ENCODE measurements around a stretch of chr14.

- PRO-cap, result no peak
These were observed 63.0 kb upstream of the TRAF3 start for GRCh38 chr14:102714150-102714750.

GRCh38 chr14:102768246-102768641 is 9.0 kb upstream of the TRAF3 start:
- PRO-cap, result no peak

DNA sequence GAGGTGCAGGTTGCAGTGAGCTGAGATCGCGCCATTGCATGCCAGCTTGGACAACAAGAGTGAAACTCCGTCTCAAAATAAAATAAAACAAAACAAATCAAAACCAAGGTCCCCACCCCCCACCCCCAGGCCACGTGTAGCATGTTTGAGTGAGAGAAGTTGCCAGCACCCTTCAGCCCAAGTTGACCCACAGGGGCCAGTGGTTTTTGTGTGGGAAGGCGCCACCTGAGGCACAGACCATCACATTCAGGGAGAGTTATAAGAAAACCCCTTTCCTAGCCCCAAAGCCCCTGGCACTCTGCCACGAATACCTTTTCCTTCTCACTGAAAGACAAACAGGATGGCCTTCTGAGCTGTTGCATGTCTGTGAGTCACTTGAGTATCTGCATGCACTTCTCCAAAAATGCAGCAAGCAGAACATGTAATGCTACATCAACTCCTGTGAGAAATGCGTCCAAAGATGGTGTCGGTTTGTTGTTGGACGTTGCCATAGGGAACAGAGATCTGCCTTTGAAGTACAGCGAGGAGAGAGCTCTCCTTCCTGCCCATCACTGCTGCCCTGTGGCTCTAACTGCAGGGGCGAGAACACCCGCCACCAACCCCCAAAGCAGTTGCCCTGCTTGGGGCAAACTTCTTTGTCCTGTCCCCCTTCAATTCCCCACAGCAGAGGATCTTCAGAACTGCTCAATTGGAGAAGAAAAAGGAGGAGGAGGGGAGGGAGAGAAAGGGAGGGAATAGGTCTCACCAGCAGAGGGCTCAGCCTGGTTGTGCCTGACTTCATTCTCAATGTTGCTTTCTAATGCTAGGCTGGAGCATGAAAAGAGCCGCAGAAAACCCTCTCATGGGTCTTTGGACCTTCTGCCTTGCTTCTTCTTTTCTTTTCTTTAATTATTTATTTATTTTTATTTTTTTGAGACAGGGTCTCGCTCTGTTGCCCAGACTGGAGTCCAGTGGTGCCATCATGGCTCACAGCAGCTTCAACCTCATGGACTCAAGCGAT is 2.6 kb upstream of the TRAF3 start:
- PRO-cap, result no peak

- PRO-cap, result no peak
These were observed 396 bp upstream of the TRAF3 start for GRCh38 chr14:102776879-102777227.

DNA sequence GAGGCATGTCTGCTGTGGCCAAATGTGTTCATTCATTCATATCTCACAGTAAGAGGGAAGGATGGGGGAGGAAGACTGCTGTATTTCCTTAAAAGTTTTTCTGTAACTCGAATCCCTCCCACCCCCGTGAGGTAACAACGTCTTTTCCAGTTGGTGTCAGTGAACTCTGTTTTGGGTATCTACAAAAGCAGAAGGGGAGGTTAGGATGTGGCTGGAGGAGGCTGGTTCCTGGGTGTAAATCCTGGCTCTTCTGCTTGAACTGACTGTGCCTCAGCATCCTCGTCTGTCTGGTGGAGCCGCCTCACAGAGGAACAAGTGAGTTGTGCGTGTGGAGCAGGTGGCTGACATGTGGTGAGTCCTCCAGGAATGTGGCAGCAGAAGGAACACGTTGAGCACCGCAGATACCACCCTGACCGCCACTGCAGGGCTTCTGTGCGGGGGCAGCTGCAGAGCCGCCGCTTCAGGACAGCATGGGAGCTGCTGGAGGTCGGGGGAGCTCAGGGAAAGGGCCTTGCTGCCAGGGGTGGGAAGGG is 48.8 kb downstream of the TRAF3 start:
- PRO-cap, result no peak

- PRO-cap, result no peak
These were observed 17.0 kb upstream of the AMN start for GRCh38 chr14:102905327-102906014.

DNA sequence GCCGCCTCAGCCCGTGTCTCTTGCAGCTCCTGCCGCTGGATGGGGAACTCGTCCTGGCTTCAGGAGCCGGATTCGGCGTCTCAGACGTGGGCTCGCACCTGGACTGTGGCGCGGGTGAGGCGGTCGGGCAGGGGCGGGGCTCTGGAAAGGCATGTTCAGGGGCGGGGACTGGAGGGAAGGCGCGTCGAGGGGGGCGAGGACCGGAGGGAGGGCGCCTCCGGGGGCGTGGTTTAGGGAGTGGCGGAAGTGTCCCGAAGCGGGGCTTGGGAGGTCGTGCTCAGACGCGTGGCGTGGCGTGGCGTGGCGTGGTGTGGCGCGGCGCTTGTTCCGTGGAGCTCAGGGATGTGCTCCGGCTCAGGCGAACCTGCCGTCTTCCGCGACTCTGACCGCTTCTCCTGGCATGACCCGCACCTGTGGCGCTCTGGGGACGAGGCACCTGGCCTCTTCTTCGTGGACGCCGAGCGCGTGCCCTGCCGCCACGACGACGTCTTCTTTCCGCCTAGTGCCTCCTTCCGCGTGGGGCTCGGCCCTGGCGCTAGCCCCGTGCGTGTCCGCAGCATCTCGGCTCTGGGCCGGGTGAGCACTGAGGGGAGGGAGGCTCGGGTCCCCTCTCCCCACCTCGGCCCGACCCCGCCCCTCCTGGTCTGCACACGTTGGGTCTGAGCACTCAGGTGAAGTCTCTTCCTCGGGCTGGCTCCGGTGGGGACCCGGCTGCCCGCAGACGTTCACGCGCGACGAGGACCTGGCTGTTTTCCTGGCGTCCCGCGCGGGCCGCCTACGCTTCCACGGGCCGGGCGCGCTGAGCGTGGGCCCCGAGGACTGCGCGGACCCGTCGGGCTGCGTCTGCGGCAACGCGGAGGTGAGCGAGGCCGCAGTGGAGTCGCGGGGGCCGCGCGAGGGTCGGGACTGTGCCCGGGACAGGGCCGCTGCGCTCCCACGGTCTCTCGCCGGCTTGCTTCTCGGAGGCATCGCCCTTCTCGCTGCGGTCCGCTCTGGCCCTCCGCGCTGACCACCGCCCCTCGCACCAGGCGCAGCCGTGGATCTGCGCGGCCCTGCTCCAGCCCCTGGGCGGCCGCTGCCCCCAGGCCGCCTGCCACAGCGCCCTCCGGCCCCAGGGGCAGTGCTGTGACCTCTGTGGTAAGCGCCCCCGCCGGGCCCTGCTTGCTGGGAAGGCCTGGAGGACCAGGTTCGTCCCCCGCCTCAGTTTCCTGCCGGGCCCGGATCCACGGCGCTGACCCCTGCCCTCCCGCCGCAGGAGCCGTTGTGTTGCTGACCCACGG is 6.4 kb downstream of the AMN start:
- PRO-cap, result bidirectional peak, plus-strand start at position 280 of the sequence, minus-strand start at position 107 of the sequence; unidirectional peak, plus-strand start at position 724 of the sequence; unidirectional peak, plus-strand start at position 866 of the sequence

GRCh38 chr14:102933285-102934075 is 11.0 kb downstream of the AMN start:
- PRO-cap, result no peak

DNA sequence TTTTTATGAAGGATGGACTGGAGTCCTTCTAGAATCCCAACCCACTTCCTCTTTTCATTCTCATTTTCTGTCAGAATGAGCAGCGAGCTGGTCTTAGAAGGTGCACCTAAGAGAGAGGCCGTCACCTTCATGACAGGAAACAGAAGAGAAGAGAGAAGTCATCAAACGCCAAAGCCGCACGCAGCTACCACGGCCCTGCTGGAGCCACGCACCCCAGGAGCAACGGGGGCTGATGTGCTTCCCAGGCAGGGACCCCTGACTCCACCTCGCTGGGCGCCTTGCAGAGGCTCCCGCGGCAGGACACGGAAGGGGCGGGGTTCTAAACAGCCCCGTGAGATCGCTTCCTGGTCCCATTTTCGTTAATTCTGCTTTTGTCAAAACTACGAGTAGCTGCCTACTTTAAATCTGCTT is 24.1 kb downstream of the AMN start:
- PRO-cap, result no peak

DNA sequence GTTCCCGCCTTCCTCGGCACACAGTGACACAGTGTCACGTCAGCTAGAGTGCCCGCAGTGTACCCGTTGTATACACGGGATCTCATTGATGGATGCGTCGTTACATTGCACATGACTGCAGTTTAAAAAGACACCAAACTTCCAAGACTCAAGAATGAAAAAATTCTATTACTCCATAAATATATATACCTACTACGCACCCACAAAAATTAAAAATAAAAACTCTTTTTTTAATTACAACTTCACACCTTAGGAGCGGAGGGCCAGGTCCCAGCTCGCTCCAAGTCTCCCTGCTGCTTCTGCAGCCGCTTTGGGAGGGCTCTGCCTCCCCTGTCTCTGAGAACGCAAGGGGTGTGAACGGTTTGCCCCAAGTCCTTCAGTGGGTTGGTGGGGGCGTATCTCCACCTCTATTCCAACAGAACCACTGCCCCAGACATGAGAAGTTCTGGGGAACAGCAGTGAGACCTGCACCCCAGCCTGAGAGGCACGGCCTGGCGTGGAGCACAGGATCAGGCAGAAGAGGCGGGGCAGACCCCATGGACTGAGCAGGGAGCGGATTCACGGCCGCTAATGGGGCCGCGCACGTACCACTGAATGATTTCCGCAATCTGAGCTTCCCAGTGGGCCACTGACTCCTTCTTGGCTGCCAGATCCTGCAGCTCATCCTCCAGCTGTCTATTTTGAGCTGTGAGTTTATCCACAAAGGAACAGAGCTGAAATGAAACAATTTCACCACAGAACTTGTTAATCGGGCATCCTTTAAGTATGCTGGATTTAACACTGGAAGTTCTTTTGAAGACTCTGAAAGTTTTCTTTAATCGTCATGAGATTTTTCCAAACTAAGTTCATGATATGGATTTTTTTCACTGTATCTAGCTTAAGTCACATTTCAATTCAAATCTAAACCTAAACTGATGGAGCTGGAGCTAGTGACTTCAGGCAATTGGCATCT is 44.3 kb downstream of the AMN start:
- PRO-cap, result no peak

DNA sequence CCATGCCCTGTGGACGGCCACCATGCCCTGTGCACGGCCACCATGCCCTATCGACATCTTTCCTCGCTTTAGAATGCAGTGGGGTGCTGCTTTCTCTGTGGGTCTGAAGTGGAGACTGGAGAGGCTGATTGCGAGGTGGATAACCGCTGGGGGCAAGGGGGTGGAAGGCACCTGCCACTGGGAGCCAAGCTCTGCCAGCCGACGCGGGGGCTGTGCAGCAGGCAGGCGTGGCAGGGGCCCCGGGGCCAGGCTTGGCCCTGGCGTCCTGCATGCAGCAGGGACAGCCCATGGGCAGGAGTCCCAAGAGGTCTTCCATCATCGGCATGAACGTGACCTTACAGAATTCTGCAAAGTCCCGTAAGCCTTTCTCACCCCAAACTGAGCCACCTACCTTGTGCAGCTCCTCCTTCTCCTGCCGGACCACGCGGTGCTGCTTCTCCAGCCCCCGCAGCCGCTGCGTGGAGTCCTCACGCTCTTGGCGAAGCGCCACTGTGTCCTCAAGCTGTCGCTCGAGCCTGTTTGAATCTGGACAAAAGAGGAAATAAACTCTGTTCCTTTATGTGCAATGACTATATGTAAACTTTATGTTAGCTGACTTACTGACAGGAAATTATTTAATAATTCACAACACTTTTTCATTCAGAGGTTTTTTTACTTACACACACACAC is 51.3 kb downstream of the AMN start:
- PRO-cap, result no peak

DNA sequence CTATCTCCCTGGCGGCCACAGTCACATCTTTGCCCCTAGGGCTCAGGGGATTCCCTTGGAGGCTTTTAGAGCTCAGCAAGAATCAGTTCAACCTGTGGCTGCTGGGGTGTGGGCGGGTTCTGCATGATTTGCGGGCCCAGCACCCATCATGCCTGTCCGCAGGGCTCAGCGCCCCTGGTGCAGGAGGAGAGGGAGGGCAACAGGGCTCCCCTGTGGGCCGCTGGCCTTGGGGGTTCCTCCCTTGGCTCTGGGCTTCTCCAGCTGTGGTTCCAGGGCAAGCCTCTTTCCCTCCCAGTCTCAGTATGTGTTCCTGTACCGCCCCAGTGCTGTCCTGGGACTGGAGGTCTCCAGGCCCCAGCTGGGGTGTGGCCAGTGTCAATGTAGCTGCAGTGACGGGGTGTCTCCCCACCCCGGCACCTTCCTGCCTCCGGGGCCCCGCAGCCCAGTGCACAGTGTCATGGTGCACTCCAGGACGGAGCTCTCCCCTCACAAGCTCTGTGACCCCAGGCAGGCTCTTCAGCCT is 10.0 kb upstream of the LBHD2 start:
- PRO-cap, result no peak

GRCh38 chr14:103074806-103075431 is 9.1 kb upstream of the LBHD2 start:
- PRO-cap, result bidirectional peak, plus-strand start at chr14:103075212, minus-strand start at chr14:103075020

DNA sequence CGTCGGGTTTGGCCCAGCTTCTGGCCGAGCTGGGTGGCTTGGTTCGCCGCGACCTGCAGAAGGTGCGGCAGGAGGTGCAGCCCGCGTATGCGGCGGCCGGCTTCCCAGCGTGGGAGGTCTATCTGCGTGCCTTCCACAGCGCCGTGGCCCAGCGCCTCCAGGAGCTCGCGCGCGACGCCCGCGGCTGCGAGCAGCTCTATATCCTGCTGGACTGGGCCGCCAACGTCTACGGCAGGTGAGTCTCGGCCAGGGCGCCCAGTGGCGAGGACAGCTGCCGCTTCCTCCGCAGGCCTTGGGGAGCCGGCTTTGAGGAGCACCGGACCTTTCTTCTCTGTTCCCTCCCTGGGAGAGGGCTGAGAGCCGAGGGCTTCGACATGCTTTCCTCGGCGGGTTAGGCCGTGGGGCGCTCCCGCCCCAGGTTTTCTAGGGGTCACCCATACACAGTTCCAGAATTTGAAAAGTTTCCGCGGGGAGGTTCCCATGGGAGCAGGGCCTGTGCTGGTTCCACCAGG is 8.1 kb downstream of the EXOC3L4 start:
- PRO-cap, result unidirectional peak, minus-strand start at position 228 of the sequence

- PRO-cap, result no peak
These were observed 12.8 kb downstream of the EXOC3L4 start for GRCh38 chr14:103107229-103107897.

GRCh38 chr14:103121080-103121526 is 2.2 kb upstream of the TNFAIP2 start:
- PRO-cap, result no peak

GRCh38 chr14:103194396-103194595 is 71.0 kb downstream of the TNFAIP2 start:
- PRO-cap, result no peak

GRCh38 chr14:103208688-103209978 is 85.9 kb downstream of the TNFAIP2 start:
- PRO-cap, result no peak

DNA sequence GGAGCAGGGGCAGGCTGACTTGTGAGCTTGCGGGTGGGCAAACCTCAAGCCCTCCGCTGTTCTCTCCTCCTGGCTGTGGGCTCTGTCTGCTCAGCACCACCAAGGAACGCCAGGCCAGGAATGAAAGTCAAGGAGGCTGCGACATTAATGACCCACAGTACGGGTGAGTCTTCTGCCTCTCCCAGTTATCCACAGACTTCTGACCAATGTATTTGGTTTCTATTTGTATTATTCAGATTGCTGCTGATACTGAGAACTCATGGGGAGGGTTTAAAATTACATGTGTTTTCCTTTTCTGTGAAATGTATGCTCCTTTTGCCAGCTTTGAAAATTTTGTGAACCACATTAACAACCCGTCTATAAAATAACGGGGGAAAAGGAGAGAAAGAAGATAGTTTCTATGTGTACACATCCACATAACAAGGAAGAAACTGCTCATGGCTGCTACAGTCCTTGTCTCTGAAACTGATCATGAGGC is 86.8 kb downstream of the TNFAIP2 start:
- PRO-cap, result no peak

- PRO-cap, result no peak
These were observed 90.1 kb upstream of the EIF5 start for GRCh38 chr14:103243803-103244472.

Measured in ileum (tissue), 1 donor.